Daoy (cell line): Measurements from ENCODE around the genes KIAA2013 and VPS13D.

DNA sequence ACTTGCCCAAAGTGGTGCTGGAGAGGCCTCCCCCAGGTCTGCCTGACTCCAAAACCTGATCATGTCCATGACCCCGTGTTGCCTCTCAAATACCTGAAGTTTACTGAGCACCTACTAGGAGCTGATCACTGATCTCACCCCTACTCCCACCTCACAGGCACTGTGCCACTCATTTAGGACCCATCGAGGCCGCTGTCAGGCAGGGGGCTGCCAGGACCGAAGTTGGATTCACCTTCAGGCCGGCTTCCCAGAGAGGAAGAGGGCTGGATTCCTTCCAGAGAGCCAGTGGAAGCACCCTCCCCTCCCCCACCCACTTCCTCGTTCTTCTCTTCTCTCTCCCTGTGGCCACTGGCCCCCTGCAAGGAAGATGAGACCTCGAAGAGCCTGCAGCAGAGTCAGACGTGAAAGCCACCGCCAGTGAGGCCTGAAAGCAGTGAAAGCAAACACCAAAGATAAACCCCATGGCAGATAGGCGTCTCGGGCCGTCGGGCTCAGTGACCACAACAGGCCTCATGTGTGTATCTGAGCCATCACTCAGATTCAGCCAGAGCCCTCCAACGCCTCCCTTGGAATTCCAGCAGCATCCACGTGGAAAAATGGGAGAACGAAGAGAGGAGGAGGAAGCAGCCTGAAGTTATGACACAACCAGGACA, 6.4 kb upstream of the AGTRAP start:
- RAMPAGE, long total RNA, result no peak

DNA sequence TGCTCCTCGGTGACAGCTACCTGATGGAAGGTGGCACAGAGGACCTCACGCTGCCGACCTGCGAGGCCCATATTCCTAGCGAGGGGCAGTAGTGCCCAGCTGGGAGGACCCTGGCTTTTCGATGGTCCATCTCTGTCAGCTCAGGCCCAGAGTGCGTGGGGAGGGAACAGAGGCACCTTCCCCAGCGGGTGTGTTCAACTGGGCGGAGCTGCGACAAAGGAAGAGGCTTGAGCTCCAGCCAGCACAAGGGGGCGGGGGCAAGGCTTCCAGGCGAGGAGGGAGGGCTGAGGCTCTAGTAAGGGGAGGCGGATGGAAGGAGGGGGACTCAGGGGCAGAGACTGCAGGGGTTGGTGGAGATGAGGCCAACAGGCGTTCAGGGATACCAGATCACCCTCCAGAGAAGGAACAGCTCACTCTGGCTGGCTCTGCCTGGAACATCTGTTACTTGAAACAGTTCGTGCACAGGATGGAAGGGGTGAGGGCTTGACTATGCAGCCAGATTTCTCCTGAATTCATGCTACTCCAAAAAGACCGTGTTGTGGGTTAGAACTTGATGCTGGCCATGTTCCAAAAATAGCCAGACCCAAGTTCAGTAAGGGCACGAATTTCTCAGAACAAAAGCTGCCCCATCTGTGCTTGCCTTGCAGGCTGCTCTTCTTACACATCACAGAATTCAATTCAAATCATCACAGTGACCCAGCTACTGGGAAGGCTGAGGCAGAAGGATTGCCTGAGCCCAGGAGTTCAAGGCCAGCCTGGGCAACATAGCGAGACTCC, 2.2 kb downstream of the MTHFR start:
- RAMPAGE, long total RNA, result no peak

GRCh38 chr1:11806313-11806575, 253 bp downstream of the CLCN6 start:
- RAMPAGE, long total RNA, result no peak

DNA sequence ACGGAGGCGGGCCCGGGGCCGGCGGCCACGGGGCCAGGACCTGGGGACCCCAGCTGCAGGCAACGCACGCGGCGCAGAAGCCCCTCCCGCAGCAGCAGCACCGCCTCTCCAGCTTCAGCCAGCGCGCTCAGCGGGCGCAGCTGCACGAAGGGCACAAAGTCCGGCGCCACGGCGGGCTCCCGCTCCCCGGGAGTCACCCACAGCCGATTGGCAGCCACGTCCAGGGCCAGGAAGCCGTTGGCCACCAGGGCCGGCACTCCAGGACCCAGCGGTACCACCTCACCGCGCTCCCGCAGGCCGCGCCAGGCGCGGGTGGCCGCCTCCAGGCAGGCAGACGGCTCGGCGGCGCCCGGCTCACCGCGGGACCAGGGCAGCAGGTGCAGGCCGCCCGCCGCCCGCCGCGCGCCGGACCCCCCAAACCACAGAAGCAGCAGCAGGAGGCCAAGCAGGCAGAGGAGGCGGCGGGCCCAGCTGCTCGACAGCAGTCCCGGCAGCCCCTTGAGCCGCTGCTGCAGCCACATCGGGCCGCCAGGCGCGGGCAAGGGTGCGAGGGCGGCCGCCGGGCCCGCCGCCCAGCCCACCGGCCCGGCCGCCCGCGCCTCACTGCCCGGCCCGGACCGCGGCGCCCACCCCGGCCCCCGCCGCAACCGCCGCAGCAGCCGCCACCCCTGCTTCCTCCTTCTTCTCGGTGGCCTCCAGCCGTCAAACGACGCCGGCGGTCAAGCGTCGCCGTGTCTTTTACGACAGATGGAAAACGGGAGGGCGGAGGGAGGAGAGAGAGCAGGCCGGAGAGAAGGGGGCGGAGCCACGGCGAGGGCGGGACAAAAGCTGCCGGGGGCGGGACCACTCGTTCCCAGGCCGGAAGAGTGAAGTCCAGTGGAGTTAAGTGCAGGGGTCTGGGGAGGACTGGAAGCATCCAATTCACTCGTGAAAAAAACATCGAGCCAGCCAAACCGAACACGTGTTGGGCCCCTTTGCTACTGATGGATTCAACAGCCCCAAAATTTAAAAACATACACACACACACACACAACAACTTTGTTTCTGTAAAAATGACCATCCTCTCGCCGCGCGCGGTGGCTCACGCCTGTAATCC, at the start of gene KIAA2013:
TSS of gene KIAA2013 (minus strand) at position 711 of the 1,096 bp plus-strand sequence.
- RAMPAGE, long total RNA, result no peak

GRCh38 chr1:11929870-11930365, 3.7 kb upstream of the KIAA2013 start:
- RAMPAGE, long total RNA, result no peak

DNA sequence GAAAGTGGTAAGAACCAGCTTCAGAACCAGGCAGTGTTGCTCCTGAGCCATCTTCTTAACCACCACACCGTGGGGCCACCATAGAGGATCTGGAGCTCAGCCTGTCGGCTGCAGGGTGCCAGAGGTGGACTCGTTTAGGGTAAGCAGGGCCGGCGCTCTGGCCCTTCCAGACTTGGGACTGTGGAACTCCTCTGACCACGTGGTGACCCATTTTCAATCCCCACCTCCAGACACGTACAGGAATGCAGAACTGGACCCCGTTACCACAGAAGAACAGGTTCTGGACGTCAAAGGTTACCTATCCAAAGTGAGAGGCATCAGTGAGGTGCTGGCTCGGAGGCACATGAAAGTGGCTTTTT, 12.1 kb downstream of the MFN2 start:
- RAMPAGE, long total RNA, result no peak

- RAMPAGE, long total RNA, result no peak
Observed at GRCh38 chr1:12067675-12068370, 4.7 kb downstream of the TNFRSF8 start.

- RAMPAGE, long total RNA, result no peak
Observed at GRCh38 chr1:12125367-12126027, 41.3 kb upstream of the TNFRSF1B start.

DNA sequence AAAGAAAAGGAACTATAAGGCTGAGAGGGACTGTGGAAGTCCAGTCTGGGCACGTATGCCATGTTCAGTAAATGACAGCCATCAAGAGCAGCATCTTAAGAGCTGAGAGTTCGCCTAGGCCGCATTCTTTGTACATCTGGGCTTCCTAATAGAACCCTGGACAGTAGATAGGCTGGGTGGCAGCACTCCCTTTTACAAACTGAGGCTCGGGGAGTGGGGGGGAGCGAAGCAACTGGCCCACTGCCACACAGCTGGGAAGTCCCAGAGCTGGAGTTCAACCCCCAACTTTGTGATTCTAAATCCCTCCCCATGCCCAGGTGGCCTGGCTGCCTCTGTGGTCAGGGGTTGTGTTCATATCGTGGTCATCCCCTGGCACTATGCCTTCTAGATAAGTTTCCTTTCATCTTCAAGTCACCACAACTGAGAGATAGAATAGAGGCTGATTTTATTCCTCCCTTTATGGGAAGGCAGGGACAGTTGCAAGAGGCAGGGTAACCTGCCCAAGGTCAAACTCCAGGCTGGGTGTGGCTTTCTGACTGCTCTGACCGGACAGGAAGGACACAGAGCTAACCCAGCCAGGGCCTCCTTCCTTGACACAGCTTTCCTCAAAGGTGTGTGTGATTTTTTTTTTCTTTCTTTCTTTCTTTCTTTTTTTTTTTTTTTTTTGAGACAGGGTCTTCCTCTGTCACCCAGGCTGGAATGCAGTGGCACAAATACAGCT, 18.6 kb upstream of the TNFRSF1B start:
- RAMPAGE, long total RNA, result no peak

DNA sequence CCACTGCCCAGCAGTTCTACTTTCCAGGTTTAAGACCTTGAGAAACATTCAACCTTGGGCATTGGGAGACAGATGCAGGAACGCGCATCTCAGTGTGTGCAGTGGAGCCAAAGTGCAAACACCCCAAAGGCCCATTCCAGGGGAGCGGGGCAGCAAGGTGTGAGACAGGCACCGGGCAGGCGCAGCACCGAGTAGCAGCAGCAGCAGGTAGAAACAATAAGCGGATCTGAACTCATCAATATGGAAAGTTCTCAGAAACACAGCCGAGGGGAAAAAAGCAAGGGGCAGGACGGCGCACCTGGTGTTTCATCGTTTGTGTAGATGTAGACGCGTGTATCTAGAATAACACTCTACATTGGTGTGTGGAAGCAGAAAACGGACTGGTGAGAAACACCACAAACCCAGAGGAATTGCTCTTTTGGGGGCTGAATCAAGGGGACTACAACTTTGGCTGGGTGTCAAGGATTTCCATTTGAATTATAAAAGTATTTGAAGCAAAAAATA, 8.1 kb upstream of the TNFRSF1B start:
- RAMPAGE, long total RNA, result no peak

DNA sequence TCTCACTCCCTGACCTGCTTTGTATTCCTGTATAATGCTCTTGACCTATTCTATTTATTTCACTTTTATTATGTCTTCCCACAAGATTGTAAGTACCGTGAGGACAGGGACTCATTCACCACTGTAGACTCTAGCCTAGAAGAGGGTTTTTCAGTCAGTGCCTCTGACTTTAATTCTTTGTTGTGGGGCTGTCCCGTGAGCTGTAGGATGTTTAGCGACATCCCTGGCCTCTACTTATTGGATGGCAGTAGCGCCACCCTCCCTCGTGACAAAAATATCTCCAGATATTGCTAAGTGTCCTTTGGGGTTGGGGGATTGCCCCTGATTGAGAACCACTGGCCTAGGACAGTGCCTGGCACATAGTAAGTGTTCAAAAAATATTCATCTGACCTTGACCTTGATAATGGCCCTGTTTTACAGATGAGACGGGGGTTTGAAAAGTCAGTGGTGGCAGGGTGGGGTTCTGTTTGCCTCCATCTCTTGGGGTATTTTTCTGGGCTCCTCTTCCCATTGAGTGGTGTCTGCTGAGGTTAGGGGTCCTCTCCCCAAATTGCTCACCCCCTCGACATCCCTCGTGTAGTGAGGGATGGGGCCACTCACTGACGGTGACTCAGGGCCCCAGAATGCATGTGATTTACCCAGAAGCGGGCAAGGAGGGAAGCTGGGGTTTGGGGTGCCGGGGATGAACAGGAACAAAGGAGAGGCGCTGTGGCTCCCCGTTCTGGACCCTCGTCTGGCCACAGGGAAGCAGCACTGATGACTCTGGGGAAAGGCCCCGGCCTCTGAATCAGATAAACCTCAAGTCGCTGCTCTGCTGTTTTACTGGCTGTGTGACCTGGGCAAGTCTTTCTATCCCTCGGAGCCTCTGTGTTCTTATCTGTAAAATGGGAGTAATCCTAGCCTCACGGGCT, 5.0 kb downstream of the TNFRSF1B start:
- RAMPAGE, long total RNA, result no peak

GRCh38 chr1:12178829-12179645, 12.2 kb downstream of the TNFRSF1B start:
- RAMPAGE, long total RNA, result no peak

DNA sequence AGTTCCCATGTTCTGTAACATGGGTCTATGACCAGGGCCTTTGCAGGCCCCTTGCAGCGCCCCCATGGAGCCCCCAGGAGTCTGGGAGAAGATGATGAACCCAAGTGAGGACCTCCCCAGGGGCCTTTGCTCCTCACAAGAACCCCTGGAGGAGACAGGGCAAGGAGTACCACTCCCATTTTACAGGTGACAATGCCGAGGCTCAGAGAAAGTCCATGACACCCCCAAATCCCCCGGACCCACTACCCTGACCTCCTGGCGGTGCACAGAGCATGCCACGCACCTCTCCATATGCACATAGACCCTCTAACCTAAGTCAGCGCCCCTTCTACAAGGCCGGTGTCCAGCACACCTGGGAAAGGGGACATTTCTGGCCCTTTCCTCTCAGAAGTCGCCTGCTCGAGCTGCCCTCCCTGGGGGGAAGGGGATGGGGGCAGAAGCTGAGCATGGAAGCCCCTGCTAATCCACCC, 14.5 kb downstream of the TNFRSF1B start:
- RAMPAGE, long total RNA, result no peak

DNA sequence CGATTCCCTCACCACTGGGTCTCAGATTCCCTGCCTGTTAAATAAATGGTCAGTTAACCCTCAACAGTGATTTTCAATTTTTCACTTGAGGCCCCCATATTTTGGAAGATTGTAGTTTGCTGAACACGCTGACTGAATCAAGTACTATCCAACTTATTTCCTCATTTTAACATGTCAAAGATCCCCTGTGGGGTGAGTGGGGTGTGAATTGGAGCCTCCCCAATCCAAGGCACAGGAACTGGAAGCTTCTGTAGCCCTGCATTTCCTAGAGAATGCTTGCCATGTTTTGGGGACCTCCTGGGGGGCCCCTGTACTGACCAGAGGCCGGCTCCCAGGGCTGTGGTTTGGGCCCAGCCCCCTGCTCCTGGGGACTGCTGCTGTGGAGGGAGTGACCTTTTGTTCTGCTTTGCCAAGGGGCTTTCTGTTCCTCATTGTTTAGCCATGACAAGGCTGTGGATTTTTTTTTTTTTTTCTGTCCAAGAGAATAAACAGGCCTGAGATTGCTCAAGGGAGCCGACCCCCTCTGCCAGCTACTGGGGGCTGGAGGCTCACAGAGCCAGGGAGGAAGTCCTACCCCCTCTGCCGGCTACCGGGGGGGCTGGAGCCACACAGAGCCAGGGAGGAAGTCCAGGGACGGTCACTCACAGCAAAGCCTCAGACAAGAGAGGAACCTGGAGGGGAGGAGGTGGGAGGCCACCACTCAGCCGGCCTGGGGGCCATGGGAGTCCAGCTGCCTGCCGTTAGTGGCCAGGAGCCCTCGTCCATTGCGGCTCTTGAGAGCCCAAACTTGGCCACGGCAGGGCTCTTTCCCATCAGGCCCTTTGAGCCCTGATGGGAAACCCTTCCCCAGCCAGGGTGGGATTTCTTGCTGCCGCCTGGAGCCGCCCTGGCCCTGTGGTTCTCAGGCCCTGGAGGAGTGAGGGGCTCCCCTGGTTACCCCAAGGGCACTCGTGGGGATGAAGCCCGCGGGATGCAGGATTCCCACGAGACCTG, 17.4 kb downstream of the TNFRSF1B start:
- RAMPAGE, long total RNA, result no peak

DNA sequence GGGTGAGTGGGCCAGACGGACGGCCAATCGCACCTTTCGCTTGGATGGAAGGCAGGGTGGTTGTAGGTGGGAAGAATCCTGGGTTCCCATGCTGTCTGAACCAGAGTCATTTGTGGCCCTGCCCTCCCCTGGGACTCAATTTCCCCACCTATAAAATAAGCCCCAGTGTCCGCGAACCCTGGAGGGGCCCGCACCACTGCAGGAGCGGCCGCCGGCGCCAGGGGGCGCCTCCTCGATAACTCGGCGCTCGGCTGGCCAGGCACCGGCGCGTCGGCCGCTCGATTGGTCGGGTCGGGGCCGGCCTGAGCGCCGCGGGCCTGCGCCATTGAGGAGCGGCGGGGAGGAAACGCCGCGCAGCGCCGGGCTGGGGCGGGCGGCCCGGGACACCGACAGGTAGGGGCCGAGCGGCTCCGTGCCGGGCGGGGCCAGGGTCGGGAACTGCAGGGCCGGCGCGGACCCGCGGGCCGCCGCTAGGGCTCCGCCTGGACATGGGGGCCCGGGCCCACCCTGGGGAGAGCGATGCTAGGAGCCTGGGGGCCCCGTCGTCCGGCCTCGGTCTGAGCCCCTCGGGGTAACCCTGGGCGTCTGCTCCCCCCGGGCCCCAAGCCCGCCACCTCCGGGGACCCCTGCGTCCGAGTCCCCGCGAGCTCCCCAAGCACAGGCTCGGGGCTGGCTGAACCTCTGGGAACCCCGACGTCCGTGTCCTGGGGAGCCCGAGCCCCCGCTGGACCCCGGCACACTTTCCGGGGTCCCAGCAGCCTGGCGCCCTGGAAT, at the start of gene VPS13D:
TSS of gene VPS13D (plus strand) at position 303 of the 774 bp plus-strand sequence.
- RAMPAGE, long total RNA, result no peak

GRCh38 chr1:12457530-12457955, 160.5 kb downstream of the DHRS3 start:
- RAMPAGE, long total RNA, result no peak

- RAMPAGE, long total RNA, result no peak
Observed at GRCh38 chr1:12473202-12474043, 144.6 kb downstream of the DHRS3 start.

DNA sequence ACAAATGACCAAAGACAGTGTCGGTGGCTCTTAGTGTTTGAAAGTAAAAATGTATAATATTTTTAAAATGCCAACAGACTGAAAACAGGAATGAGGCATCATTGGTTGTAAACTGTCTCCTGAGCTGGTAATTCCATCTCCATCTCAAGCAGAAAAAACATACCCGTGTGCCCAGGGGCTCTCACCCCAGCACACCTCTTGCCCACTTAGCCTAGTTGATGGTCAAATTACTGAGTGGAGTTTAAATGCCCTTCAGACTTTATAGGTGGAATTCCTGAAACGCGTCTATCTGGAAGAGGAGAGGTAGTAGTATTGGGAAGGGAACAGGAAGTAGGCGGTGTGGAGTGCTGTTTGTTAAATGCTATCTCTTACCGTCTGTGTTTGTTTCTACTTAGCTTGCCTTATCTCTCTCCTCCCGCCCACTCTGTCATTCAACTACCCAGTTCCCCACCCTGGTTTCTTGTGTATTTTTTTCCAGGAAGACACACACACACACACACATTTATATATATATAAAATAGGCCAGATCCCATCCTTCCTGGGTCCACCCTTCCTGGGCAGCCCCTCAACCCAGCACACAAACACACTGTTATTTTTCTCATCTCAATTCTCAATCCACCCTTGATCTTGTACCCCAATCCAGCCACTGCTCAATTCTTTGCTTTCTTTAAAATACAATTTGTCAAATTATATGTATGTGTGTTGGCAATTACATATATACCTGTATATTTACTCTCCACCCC, 88.7 kb downstream of the DHRS3 start:
- RAMPAGE, long total RNA, result no peak

DNA sequence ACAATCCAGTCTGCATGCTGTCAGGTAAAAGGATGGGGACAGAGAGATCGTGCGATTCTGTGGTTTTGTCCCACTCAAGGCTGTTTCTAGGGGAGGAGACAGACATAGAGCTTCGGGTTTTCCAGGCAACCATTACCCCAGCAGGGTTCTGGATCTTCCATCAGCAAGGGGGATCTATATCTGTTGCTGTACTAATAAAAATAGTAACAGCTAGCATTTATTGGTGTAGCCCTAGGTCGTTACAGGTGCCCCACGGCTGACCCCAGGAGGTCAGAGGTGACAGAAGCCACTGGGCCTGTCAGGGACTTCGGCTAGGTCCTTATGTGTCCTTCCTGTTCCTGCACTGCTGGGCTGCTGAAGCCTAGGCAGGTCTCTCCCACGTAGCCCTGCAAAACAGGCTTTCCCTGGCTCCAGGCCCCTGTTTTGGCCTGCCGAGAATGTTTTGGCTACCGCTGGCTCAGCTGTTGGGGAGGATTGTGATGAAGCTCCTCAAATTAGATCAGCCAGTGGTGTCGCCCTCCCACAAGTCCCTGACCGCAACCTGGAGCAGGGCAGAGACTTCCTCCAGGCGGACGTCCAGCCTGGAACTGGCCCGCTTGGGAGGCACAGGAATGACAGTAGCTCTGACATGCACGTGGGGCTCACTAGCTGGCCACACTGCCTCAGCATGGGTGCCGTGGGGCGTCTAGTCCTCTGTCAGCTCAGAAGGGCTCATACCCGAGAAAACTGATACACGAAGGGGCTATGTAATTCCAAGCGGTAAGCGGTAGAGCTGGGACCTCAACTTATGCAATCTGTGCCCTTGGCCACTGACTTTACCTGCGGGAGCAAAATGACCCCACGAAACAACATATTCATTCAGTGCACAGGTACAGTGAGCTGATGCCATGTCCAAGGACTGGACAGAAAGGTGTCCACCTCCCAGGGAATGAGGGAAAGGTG, 26.8 kb downstream of the DHRS3 start:
- RAMPAGE, long total RNA, result no peak

DNA sequence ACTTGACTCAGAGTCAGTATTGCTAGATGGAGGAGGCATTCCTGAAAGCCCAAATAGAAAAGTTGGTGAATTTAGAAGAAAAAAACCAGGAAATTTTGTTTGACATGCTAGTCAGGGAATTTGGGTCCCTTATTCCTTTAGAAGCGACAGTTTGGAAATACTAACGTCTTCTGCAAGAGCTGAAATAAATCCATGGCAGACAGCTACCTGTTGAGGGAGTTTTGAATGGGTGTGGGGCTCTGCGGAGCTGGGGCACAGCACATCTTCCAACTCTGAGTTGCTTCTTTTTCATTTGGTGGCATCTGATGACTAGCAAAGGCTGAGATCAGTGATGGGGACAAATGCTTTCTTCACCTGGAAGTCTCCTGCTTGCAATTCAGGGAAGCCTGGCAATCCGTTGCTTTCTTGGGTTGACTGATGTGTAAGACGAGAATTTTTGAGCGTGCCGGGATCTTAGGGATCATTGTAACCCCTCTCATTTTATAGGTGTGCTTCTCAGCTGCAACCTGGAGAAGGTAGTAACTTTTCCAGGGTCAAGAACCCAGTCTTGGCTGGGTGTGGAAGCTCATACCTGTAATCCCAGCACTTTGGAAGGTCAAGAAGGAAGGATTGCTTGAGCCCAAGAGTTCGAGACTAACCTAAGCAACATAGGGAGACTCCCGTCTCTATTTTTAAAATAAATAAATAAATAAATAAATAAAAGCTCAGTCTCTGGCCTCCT, 6.6 kb downstream of the DHRS3 start:
- RAMPAGE, long total RNA, result no peak